GM12891 (cell line): ENCODE data around the genes TFPT and TTYH1.

DNA sequence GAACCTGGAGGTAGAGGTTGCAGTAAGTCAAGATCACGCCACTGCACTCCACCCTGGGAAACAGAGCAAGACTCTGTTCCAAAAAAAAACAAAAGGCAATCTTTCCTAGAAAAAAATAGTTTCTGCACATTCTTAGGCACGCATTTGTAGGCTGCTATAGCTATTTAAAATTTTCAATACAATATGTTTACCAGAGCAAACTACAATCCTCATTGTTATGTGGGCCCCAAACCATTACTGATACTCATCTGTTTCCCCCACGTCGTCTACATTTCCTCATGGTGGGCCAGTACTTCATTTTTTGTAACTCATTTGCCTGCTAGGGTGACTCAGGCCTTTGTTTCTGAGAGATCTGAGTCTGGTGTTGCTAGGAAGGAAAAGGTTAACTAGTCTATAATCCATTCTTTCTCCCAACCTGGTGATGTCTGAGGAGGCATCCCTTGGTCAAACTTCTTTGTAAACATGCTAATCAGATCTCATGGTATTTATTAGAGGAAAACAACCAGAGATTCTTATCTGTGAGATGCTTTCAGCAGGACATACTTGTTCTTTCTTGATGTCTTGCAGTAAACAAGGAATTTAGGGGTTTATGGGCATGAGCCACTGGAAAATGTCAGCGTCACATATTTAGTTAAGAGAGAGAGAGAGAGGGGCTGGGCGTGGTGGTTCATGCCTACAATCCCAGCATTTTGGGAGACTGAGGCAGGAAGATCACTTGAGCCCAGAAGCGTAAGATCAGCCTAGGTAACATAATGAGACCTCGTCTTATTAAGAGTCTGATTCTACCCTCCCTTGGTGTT is 9.9 kb upstream of the DPRX start:
- RRBS = no CpG with 5 or more reads among the region's 8 CpGs

DNA sequence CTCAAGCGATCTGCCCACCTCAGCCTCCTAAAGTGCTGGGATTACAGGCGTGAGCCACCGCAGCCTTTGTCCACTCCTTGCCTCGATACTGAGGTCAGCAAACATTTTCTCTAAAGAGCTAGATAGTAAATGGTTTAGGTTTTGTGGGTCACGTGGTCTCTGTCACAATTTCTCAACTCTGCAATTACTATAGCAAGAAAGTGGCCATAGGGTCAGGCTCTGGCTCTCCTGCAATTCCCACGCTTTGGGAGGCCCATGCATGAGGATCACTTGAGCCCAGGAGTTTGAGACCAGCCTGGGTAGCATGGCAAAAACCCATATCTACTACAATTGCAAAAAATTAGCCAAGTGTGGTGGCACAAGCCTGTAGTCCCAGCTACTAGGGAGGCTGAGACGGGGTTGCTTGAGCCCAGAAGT is 42.7 kb downstream of the NLRP12 start:
- RRBS = no CpG with 5 or more reads among the region's 7 CpGs

DNA sequence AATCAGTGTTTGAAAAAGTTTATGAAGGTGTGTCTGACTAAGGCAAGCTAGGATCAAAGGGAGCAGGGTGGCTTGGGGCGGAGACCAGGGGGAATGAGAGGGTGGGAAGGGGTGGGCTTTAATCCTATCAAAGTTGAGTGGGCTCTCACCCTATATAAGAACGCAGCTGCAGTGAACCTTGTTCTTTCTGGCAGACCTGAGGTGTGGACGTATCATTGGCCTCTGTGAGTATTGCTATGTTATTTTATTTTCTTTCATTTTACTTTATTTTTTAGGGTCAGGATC is 37.4 kb downstream of the NLRP12 start:
- RRBS = no CpG with 5 or more reads among the region's 3 CpGs

GRCh38 chr19:53880734-53881123 is 1.3 kb upstream of the PRKCG start:
- RRBS = no CpG with 5 or more reads among the region's 2 CpGs

GRCh38 chr19:53959816-53960753 is 2.7 kb upstream of the CACNG8 start:
- RRBS = no CpG with 5 or more reads among the region's 17 CpGs

DNA sequence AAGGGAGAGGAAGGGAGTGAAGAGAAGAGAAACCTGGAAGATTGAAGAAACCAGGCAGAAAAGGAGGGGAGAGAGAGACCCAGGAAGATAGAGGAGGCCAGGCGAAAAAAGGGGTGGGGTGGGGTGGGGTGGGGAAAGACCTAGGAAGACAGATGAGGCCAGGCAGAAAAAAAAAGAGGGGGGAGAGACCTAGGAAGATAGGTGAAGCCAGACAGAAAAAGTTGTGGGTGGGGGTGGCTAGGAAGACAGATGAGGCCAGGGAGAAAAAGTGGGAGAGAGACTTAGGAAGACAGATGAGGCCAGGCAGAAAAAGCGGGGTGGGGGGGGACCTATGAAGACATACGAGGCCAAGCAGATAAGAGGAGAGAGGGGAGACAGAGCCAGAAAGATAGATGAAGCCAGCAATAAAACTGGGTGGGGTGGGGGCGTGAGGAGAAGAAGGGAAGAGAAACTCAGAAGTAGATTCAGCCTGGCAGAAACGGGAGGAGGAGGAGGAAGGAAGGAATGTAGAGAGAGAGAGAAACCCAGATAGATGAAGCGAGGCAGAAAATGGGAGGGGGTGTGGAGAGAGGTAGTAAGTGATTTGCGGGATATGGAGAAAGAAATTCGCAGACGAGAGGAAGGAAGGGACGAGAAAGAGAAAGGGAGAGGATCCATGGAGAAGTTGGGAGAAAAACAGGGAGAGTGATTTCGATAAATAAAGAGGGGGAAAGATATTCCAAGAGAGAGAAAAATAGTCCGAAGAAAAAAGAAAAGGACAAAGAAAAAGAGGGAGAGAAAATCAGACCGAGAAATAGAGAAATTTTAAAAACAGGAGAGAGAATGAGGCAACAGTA is 12.3 kb upstream of the CACNG6 start:
- RRBS = no CpG with 5 or more reads among the region's 13 CpGs

DNA sequence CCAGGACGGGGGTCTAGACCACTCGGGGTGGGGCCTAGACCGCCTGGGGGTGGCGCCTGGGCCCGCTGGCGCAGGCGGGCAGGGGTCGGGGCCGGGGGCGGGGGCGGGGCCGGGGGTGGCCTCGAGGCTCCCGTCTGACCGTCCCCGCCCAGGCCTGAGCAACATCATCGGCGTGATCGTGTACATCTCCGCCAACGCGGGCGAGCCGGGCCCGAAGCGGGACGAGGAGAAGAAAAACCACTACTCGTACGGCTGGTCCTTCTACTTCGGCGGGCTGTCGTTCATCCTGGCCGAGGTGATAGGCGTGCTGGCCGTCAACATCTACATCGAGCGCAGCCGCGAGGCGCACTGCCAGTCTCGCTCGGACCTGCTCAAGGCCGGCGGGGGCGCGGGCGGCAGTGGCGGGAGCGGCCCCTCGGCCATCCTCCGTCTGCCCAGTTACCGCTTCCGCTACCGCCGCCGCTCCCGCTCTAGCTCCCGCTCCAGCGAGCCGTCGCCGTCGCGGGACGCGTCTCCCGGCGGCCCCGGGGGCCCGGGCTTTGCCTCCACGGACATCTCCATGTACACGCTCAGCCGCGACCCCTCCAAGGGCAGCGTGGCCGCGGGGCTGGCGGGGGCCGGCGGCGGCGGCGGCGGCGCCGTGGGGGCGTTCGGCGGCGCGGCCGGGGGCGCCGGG is 9.4 kb upstream of the CACNG6 start:
- RRBS = 24% methylated on average over 28 of the region's 94 CpGs

DNA sequence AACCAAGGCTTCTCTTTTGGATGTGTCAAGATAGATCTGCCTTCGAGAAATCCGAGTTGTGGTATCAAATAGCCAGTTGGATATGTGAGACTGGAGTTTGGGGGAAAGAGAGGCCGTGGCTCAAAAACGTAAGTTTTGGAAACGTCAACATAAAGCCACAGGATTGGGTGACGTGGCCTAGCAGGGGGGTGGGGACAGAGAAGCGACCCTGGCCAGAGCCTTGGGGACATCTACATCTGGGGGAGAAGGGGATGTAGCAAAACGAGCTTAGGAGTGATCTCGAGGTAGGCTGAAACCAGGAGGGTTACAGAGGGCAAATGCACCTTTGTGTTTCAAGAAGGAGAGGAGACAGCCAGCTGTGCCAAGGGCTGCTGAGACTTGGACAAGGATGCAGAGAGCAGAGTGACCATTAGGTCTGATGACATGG is 3.7 kb upstream of the CACNG6 start:
- RRBS = no CpG with 5 or more reads among the region's 9 CpGs

GRCh38 chr19:54106453-54107154 is 3.9 kb downstream of the NDUFA3 start:
- RRBS = no CpG with 5 or more reads among the region's 23 CpGs

- RRBS = no CpG with 5 or more reads among the region's 61 CpGs
These were observed at the start of gene TFPT for GRCh38 chr19:54114773-54116003. TSS of gene TFPT (minus strand) at chr19:54115657.

DNA sequence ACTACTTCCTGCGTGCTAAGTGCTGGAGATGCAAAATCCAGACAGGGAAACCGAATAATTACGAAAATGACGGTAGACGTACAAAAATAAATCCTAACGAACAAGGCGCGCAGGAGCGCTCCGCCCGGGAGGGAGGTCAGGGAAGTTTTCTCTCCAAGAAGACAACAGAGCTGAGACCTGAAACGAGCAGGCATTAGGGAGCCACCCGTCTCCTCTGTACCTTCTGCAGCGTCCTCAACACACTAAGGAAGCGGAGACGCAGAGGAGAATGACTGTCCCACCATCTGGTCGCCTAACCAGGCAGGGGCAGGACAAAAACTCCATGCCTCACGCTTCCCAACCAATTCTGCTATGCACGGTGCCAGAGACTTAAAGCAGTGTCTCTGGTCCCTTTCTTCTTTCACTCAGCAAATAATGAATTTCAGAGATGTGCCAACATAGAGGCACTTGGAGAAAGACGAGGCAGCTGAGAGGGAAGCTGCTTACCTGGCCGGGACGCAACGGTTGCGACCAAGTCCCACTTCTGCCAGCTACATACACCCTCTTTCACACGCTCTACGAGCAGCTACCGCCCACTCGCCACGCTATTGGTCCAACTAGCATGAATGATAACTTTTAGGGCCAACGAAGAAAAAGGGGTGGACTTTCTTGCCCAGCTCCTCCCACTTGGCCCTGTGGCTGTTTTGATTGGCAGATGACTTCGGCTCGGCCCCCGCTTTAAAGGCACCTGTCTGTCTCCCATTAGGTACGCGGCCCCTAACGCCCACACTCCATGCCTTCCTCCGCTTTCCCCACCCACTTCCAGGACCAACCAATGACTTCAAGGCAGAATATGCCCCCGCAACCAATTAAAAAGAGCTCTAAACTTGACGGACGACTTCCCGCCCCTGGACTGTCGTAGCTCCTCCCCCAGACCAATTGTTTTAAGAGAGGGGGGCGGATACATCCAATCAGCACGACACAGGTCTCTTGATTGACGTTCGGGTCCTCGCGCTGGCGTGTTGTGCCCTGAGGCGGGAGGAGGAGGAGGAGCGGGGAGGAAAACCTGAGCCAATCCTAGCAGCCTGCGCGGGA is 739 bp upstream of the CNOT3 start:
- RRBS = no CpG with 5 or more reads among the region's 53 CpGs

DNA sequence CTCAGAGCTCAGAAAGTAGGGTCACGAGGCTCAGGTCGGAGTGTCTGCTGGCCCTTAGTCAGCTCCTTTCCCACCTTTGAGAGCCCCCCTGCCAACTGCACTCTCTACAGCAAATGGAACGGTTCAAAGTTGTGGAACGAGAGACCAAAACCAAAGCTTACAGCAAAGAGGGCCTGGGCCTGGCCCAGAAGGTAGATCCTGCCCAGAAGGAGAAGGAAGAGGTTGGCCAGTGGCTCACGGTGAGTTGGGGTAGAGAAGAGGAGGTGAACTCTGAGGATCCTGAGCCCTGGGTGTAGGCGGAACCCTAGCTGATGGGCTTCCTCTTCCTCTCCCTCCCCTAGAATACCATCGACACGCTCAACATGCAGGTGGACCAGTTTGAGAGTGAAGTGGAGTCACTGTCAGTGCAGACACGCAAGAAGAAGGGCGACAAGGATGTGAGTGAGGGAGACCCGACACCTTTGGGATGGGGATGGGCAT is 6.4 kb downstream of the CNOT3 start:
- RRBS = no CpG with 5 or more reads among the region's 11 CpGs

- RRBS = no CpG with 5 or more reads among the region's 20 CpGs
These were observed 926 bp upstream of the LENG1 start for GRCh38 chr19:54160441-54160853.

- RRBS = no CpG with 5 or more reads among the region's 14 CpGs
These were observed 789 bp downstream of the RPS9 start for GRCh38 chr19:54201380-54201913.

DNA sequence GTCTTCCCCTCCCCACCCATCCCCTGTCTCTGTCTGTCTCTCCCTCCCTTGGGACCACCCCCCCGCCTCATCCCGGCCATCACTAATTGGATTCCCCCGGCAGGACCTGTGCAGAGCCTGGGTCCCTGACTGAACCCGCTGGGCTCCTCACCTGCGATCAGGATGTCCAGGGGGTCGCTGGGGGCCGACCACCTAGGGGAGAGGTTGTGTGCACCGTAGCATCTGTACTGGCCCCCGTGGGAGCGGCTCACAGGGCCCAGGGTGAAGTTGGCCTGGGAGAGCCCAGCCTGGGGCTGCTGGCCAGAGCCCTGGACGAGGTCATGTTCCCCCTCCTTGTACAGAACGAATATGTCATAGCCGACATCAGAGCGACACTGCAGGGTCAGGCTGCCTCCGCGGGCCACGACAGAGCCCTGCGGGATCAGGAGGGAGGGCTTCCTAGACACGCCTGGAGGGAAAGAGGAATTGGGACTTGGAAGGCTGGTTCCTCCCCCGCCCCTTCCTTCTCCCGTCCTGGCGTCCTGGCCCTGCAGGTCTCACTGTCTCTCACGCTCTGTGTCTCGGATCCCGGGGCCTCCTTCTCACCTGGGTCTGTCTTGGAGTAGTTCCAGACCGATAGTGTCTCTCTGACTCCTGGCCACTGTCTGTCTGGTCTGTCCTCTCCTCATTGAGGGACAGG is 1.8 kb downstream of the LILRB5 start:
- RRBS = no CpG with 5 or more reads among the region's 26 CpGs

DNA sequence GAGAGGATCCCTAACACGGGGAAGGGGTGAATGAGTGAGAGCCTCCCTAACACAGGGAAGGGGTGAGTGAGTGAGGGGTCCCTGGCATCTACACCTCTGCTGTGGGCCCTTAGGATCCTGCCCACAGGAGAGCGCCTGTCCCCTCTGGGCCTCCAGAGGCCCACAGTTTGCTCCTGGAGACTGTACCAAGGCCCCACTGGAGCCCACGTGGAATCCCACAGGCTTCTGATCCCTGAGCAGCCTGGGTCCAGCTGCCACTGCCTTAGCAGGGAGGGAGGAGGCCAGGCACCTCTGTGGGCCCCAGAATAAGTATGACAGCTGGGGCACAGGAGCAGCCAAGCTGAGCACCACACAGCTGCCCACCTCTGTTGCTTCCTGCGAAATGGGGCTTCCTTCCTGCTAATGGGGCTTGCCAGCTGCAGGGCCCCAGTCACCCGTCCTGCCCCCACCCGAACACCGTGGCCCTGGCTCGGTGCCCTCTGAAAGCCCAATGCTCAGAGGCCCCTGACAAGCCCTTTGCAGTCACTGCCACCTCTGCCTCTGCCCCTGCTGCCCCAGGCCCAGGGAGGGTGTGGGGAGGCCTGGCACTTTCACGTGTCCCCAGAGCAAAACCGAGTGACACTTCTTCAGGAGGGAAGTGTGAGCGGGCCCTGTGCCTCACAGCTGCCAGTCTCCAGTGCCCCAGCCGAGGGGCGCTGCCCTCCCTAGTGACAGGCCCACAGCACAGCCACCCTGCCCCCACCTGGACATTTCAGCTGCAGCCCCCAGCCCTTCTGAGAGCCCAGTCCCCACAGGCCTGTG is 4.5 kb upstream of the LILRB2 start:
- RRBS = no CpG with 5 or more reads among the region's 13 CpGs

DNA sequence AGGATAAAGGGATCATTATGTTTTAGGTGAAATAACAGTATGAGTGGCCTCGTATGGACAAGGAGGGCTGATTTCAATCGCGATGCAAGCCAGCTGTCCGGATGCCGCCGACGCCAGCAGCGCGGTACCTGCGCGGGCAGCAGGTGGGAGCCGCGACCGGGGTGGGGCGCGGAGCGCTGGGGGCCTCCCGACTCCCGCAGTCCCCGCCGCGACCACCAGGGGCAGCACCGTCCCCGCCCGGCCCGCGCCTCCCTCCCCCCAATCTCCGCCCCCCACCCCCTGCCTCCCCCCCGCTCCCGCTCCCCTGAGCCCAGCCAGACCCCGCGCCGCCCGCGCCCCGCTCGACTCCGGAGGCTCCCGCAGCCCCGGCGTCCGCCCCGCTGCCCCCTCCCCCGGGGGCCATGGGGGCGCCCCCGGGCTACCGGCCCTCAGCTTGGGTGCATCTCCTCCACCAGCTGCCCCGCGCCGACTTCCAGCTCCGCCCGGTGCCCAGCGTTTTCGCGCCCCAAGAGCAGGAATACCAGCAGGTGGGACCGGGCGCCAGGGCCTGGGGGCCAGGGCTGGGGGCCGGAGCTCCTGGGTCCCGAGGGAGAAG is at the start of gene TTYH1:
TTYH1 (plus strand) TSS at position 313 of the 595 bp plus-strand sequence.
- RRBS = 5% methylated on average over 33 of the region's 59 CpGs

- RRBS = under 1% methylated on average over 6 of the region's 60 CpGs
These were observed 658 bp upstream of the LENG8 start for GRCh38 chr19:54447933-54449148.

DNA sequence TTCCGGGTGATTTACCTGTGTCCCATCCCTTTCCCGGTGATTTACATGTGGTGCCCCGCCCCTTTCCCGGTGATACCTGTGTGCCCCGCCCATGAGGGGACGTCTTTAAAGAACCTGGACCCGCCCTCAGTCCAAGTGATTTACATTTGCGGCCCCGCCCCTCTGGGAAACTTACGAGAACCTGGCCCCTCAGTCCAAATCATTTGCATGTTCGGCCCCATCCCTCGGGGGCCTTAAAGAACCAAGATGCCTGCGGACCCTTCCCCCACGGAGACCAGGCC is 693 bp upstream of the LENG9 start:
- RRBS = no CpG with 5 or more reads among the region's 14 CpGs

- RRBS = no CpG with 5 or more reads among the region's 28 CpGs
These were observed 24.4 kb downstream of the LAIR2 start for GRCh38 chr19:54526887-54527556.